Occipital lobe (tissue), 2 donors: ENCODE measurements around a stretch of chr10.

DNA sequence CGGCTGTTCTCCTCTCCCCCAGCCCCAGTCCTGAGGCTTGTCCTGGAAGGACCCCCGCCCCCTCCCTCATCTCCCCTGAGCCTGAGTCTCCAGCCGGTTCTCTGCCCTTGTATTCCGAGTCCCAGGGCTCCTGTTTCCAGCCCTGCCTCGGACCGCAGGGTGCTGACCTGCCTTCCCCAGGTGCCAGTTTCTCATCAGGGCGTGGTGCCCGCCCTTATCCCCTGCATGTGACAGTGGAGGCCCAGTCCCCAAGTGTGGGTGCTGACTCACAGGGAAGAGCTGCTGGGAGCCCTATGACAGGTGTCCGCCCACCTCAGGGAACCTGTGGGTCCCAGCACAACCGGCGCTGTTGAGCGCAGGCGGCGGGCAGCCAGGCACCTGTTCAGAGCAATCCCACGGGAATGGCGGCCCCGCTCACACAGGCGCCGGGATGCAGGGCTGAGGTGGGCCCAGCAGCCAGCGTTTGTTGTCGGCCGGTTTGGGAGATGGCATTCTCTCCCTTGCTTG, 2.0 kb downstream of the PWWP2B start:
- RAMPAGE, long total RNA = no peak

GRCh38 chr10:132458853-132459439, 61.9 kb downstream of the PWWP2B start:
- RAMPAGE, long total RNA = no peak

DNA sequence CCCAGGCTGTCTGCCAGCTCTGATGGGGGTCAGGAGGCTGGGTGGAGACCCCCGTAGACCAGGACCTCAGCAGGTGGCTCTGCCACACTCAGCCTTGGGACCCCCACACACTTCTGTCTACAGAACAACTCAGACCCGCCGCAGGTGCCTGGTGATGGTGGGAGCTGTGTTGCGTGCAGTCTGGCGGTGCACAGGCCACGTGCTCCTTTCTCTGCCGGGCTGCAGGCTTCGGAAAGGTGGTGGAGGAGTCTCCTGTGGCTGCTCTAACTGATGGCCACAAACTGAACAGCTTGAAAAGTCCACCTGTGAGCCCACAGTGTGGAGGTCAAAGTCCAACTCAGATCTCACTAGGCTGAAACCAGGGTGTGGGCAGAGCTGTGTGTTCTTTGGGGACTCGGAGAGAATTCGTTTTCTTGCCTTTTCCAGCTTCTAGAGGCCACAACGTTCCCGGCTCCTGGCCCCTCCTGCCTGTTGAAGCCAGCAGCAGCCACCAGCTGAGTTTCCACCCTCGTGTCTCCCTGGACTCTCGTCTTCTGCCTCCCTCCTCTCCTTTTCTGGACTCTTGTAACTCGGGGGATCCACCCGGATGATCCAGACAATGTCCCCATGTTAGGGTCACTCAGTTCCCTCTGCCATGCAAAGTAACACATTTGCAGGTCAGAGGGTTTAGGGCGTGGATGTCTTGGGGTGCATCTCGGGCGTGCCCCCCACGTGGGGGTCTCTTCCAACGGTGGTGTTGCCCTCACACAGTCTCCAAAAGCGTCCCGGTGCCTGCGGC, 62.6 kb downstream of the PWWP2B start:
- RAMPAGE, long total RNA = no peak

DNA sequence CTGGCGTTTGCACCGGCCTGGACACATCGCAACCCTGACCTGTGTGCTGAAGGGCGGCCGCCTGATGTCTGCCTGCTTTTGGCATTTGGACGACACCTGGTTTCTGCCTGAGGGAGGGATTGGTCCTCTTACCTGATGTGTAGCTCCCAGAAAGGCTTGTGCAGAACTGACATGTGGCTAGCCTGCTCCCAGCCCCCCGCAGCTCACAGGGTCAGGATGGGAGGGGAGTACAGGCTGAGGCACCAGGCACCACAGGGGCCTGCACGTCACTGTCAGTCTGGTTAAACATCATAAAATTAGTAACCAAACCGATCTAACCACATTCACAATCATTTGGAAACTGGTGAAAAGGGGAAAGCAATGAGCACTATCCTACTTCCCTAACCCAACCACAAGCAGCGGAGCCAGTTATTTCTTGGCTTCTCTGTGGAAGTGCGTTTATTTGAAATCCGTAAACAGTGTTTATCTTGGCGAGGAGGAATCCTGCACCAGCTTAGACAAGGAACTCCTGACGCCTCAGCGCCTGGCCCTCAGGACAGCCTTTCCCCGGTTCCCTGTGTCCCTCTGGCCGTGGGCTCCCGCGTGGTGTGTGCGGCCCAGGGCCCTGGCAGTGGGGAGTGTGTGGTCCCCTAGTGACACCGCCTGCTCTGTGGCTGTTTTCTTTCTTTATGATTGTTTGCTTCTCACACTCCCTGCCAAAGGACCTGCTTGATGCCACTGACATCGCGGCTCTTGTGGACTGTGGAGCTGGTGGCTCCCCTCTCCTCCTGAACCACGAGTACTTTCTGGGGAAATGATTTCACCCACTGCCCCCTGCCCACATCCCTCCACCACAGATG, 37.8 kb downstream of the INPP5A start:
- RAMPAGE, long total RNA = no peak

- RAMPAGE, long total RNA = no peak
Measured at GRCh38 chr10:132586213-132586727, 48.7 kb downstream of the INPP5A start.

- RAMPAGE, long total RNA = no peak
Measured at GRCh38 chr10:132628061-132628751, 90.6 kb downstream of the INPP5A start.

- RAMPAGE, long total RNA = no peak
Measured at GRCh38 chr10:132630674-132631395, 93.2 kb downstream of the INPP5A start.

- RAMPAGE, long total RNA = no peak
Measured at GRCh38 chr10:132631396-132632101, 94.0 kb downstream of the INPP5A start.

DNA sequence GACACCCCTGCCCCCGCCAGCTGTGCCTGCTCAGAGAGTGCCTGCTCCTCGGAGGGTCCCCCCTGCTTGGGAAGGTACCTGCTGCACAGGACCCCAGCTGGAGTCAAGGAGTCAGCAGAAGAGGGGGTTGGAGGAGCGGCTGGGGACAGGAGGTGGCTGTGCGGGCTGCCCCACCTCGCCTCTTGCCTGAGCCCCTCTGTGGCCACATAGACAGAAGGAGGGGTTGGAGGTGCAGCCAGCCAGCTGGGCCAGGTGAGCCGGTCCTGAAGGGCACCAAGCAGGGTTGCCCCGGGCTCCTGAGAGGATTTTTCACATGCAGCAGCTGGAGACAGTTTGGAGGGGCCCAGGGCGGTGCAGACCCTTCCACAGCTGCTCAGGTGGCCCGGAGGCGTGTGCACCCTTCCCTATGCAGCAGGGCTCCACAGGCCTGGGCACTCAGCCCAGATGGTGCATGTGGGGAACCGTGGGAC, 118.9 kb downstream of the INPP5A start:
- RAMPAGE, long total RNA = no peak

DNA sequence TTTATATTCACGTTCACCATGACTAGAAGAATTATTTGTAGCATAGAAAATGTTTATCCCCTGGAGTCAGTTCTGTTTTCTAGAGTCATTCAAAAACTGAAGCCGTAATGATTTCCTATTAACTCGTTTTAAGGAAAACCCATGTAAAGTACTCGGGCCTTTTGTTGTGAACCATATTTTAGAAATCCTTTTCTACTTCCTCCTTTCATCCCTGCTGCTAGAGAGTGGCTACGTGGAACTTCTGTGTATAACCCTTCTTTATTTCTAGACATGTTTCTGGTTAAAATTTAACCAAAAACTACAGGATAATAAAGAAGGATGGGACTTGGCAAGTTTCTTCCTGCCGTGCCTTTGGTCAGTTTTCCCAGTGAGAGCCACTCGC, 45.5 kb downstream of the NKX6-2 start:
- RAMPAGE, long total RNA = no peak

- RAMPAGE, long total RNA = no peak
Measured at GRCh38 chr10:132836108-132836634, 50.2 kb upstream of the NKX6-2 start.

- RAMPAGE, long total RNA = no peak
Measured at GRCh38 chr10:133009017-133010131, 67.0 kb upstream of the CFAP46 start.

DNA sequence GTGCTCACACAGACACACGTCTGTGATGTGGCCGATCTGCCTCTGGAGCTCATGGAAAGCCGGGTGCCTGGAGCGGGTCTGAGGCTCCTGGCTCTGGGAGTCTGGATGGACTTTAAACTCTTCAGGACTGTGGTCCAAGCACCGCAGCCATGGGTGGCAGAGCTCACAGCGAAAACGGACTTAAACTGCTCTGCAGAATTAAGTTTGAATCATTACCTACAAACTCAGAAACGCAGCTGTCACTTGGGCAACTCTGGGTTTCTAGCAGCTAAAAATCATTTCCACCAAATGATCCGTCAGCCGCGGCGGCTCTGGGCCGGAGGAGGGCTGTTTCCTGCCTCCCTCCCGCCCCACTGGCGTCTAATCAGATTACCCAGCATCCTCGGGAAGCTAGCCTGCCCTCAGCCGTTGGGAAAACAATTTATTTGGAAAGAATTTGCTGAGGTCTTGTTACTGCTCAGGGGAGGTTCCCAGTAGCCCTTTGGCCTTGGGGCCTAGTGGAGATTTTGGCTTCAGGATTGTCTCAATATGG, 65.1 kb upstream of the ADGRA1 start:
- RAMPAGE, long total RNA = no peak

GRCh38 chr10:133167313-133167996, 7.4 kb downstream of the KNDC1 start:
- RAMPAGE, long total RNA = no peak

- RAMPAGE, long total RNA = no peak
Measured at GRCh38 chr10:133267009-133267699, 9.5 kb downstream of the ADAM8 start.

DNA sequence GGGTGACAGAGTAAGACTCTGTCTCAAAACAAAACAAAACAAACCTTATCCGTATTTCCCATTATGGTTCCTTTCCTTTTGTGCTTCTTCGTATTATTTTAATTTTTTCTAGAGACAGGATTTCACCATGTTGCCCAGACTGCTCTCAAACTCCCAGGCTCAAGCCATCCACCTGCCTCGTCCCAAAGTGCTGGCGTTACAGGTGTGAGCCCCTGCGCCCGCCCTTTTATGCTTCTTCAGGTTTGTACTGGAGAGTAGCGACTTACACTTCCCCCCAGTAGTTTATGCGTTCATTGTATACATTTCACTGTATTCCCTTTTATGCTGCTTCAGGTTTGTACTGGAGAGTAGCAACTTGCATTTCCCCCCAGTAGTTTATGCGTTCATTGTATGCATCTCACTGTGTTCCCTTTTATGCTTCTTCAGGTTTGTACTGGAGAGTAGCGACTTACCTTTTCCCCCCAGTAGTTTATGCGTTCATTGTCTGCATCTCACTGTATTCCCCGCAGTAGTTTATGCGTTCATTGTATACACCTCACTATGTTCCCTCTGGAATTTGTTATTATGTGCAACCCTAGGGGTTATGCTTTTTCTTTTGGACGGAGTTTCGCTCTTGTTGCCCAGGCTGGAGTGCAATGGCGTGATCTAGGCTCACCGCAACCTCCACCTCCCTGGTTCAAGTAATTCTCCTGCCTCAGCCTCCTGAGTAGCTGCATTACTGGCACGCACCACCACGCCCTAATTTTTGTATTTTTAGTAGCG, 7.9 kb downstream of the TUBGCP2 start:
- RAMPAGE, long total RNA = no peak

DNA sequence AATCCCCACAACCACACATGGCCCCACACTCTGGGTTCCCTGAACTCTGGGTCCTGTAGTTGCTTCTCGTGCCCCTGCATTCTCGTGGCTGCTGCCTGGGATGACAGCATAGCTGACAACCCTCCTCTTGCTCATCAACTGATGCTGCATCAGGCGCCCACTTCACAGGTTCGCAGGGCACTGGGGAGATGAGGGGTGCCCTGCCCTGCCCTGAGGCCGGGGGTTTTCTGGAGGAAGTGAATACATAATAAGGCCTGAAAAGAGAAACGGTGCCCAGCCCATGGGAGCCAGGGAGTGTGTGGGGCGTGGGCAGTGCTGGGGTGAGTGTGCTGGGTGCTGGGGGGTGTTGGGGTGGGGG, 2.2 kb upstream of the MTG1 start:
- RAMPAGE, long total RNA = no peak

GRCh38 chr10:133428904-133429332, 4.5 kb upstream of the SPRN start:
- RAMPAGE, long total RNA = no peak

- RAMPAGE, long total RNA = no peak
Measured at GRCh38 chr10:133523505-133524089, 3.6 kb upstream of the CYP2E1 start.

DNA sequence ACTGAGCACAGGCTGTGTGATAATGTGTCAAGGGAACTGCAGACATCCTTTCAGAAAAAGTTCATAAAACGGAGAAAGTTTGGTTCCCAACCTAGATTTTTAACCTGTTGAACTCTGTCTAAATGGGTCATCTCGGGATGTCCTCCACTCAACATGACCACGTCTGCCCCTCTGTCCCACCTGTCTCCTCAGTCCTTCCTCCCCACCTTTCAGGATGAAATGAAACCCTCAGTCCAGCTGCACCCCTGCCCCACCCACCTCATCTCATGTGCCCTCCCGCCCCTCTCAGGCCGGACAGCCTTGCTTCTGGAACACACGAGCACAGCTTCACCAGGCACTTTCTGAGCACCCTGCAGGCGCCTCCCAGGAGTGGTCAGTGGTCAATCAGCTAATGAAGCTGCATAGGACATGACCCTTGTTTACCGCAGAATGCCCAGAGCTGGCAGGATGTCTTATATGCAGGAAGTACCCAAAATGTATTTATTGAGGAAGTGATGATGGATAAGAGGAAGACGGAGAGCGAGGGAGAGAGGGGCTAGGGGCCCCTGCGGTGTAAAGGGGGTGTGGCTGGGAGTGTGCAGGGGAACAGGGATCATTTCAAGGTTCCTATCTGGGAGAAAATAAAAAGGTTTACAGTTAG, 3.2 kb downstream of the CYP2E1 start:
- RAMPAGE, long total RNA = no peak